H4 (cell line): Measurements from ENCODE around the gene SUN3.

- RAMPAGE, long total RNA: no peak
Observed at GRCh38 chr7:45694929-45695539, 120.9 kb downstream of the ADCY1 start.

DNA sequence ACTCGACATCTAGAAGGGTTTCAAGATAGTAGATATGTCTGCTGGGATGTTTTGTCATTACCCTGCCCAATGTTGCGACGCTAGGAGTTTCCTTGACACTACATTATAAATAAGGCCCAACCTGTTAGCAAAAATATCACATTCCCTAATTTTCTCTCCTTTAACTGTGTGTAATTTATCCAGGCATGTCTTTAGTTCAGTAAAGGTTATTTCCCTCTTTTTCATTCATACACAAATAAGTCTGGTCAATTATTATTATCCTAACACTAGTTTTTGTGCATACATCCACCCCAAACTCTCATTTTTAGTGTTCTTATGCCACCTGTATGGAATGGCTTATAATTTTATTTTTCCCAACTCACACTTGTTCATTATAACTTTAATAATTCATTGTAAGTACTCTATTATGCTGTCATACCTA is 145.3 kb downstream of the CCDC201 start:
- RAMPAGE, long total RNA: no peak

DNA sequence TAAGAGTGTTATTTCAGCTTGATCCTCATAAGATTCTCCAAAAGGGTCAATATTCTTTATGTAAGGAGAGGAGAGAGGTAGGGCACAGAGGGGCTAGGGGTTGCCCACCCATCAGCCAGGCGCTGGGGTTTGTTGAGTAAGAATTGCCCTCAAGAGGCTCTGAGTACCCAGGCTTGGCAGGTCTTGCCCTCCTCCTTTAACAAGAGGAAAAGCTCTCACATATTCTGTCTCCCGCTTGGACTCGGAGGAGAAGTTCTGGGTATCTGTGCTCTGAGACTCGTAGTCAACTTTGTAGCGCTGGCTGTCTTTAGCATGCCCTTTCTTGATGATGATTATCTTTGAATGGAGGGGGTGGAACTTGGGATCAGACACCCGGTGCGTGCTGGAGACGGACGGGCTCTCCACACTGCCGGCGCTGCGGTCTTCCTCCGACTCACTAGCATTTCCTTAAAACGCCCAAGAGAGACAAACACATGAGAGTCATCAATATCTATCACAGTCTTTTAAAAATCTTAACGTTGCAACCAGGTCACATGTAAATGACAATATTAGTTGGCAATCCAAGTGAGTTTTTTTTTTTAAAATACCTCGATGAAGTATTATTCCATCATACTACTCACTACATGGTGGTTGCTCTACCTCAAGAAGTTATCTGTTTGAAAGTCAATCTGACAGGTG is 3.9 kb downstream of the IGFBP3 start:
- RAMPAGE, long total RNA: no peak

- RAMPAGE, long total RNA: no peak
Observed at GRCh38 chr7:46741261-46741583, 820.1 kb upstream of the IGFBP3 start.

DNA sequence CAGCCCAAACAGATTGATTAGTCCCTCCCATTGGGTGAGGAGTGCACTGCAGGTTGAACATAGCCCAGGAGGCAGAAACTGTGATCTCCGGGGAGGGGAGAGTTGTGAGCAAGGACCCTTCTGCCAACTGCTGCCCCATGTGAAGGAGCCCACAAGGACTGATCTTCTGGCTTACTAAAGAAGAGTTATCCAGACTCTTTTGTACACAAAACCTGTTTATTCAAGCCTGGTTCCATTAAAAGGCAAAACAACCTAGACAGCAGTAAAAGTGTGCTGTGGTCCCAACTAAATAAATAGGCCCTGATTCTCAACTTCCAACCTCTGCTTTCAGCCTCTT is 465.2 kb downstream of the TNS3 start:
- RAMPAGE, long total RNA: no peak

DNA sequence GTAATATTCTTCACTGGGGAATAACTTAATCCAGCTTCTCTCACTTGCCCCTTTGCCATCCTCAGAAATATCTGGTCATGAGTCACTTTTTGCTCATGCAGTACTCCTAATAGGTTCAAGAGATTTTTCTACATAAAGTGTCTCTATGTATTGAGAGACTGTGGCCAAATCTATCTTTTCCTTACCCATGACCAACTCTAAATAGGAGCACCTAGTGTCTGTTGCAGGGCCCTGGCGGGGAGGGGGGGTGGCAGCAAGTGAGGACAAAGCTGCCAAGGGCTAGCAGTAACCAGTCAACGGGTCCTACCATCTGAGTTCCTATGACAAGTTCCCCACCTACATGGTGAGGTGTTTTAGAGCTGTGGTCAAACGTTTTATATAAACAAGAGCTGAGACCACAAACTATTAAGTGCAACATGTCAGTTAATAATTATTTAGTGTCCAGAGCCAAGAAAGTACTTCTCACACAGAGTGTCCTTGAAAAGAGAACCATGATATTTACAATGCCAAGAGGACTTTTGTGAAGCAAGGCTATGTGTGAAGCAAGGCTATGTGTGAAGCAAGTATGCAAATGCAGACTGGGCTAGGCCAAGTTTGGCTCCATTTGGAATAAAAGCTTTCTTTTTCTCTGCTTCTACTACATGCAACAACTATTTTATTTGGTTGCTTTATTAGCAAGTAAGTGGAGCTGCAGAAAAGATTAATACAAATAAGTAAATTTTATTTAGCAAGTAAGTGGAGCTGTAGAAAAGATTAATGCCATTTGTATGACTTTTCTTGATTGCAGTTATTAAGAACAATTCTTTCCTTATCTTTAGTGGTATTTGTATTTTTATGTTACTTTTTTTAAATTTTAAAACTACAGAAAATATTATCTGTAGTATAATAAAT is 434.6 kb downstream of the TNS3 start:
- RAMPAGE, long total RNA: no peak

GRCh38 chr7:47400252-47400542 is 181.7 kb downstream of the TNS3 start:
- RAMPAGE, long total RNA: no peak

GRCh38 chr7:47446909-47447444 is 134.9 kb downstream of the TNS3 start:
- RAMPAGE, long total RNA: no peak

DNA sequence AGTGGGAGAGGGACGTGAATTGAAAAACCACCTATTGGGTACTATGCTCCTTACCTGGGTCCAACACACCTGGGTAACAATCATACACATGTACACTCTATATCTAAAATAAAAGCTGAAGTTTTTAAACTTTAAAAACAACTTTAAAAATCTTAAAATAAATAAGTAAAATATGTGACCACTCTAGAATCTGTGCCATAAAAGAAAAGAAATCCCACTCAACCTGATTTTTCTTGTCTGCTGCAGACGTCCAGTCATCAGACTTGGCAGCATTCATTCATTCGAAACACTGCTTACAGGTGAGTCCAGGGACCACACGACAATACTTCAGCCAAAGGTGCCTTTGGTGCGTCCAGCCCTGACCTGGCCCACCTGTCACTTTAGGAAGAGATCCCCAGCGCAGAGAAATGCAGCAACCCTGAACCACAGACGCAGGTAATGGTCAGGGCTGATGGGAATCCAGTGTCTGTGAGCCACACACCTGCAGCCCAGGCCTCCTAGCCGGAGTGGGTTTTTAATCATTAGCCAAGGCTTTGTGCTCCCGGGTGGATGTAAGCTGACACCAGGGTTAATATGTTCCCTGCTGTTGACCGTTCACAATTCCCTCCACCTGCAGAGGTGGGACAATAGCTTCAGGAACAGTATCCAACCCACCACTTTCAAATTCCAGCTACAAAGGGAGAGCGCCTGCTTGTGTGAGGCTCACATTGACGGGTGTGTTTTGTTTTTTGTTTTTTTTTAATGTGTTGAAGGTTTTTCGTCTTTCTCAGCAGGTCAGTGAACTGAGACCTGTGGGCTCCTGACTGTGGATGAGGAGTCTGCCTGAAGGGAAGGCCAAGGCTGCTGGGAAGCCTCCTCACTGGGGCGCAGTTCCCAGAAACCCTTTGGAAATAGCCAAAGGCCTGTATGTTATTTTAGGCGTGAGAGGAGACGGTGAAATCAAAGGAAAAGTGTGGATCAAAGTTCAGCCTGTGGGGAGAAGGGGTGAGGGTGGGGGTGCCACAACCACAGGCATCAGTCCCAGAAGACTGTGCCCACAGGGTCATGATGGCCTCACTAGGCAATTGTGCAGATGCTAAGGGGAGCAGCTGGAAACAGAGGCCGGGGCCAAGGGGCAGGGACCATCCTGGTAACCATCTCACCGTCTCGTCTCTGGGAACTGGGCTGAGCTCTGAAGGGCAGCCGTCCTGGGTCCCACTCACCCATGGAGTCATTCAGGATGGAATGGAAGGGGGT is 111.3 kb downstream of the TNS3 start:
- RAMPAGE, long total RNA: no peak

- RAMPAGE, long total RNA: no peak
Observed at GRCh38 chr7:47471828-47472316, 110.0 kb downstream of the TNS3 start.

DNA sequence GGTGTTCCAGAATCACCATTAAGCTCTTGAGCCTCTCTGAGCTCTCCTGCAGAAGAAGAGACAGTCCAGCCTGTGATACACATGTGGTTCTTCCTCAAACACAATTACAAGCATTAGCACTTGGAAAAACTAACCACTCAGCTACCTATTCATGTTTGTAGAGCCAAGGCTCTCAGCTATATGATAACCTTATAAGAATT is 52.4 kb downstream of the TNS3 start:
- RAMPAGE, long total RNA: no peak

GRCh38 chr7:47757894-47758450 is 176.1 kb upstream of the TNS3 start:
- RAMPAGE, long total RNA: no peak

DNA sequence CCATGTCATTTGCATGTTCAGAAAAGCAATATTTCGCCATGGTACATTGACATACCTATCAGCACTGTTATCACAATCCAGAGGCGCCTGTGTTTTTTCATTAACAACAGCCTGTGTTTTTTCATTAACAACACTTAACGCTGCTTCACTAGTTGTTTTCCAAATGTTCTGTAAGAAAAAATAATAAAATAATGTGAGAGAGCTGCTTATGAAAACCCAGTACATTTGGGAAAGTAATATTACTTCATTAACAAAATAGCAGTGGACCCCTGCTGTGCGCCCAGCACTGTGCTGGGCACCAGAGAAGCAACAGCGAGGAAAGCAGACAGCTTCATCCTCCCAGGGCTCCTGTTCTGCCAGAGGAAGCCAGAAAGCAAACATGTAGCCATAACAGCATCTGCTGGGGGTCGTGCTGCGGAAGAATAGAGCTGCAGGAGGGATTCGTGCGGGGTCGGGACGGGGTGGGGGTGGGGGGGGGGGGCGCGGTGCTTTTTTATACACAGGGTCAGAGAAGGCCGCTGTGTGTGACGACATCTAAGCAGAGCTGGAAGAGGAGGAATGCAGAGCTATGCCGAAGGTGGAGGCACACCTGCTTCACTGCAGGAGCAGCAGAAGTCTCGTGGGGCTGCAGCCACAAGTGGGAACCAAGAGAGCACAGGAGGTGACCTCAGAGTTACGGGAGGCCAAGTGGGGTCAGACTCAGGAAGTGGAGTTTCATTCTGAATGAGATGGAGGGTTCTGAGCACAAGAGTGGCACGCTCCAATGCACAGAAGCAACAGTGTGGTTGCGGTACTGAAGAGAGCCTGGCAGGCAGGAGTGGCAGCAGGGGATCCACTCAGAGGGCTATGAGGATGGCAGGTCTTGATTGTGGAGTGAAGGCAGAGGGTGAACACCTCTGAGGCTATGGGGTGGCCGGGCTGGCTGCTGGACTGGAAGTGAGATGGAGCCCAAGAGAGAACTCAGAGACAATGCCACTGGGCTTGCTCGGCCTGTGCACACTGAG is 11.2 kb downstream of the PKD1L1 start:
- RAMPAGE, long total RNA: no peak

GRCh38 chr7:48028856-48029387 is at the start of gene SUN3:
Gene SUN3 (minus strand): TSS chr7:48029107.
- RAMPAGE, long total RNA: no peak

DNA sequence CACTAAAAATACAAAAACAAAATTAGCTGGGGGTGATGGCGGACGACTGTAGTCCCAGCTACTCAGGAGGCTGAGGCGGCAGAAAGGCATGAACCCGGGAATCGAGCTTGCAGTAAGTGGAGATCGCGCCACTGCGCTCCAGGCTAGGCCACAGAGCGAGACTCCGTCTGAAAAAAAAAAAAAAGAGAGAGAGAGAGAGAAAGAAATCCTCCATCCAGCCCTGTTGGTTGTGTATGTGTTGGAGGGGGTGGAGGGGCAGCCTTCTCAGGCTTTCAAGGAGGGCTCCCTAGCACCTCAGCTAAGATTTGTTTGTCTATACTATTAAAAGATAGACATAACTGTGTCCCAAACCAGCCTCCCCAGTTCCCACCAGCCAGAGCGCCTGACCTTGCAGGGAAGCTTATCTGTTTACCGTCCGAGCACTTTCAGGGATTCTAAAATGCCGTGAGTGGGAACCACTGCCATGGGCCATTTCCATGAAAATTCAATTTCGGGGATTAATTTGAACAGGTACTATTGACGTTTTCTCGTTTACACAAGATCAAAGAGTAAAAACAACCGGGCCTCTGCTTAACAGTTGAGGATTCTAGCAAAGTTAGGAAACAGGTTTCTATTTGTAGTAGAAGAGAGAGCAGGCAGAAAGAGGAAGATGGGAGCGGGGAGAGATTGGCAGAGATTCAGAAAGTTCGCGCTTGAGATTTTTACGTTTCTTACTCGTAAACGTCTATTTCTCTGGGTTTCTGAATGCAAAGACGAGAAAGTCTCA is 800 bp upstream of the VWC2 start:
- RAMPAGE, long total RNA: no peak

- RAMPAGE, long total RNA: no peak
Observed at GRCh38 chr7:50308433-50309630, 4.3 kb downstream of the IKZF1 start.

DNA sequence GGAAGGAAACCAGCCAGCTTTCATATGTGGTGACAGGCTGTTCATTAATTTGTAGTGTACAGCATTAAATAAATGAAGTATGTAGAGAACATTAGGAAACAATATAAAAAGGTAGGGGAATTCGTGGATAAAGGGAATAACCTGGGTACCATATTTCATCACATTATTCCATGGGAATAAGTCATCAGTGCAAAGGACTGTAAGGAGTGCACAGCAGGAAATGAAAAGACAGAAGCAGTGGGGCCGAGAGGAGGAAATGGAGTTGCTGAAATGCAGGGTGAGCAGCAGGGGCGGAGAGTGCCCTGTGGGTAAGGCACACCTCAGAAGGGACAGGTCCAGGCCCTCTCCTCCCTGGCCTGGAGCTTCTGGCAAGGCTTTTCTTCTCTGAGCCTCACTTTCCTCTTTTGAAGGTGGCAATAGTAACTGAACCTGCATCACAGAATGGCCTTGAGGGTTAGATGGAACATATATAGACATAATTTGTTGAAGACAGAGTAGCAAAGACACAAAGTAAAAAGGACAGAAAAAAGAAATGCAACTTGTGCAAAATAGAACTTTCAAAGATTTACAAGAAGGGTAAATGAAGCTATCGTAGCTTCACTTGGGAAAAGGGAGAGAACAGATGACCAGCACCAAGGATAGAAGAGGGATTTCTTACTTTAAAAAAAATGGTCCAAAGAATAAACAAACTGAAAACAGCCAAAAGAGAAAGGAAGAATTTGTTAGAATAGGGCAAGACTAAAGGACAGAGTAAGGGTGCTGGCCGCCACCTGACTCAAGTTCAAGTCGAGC is 26.3 kb downstream of the IKZF1 start:
- RAMPAGE, long total RNA: no peak

GRCh38 chr7:50342567-50343140 is 38.1 kb downstream of the IKZF1 start:
- RAMPAGE, long total RNA: no peak

DNA sequence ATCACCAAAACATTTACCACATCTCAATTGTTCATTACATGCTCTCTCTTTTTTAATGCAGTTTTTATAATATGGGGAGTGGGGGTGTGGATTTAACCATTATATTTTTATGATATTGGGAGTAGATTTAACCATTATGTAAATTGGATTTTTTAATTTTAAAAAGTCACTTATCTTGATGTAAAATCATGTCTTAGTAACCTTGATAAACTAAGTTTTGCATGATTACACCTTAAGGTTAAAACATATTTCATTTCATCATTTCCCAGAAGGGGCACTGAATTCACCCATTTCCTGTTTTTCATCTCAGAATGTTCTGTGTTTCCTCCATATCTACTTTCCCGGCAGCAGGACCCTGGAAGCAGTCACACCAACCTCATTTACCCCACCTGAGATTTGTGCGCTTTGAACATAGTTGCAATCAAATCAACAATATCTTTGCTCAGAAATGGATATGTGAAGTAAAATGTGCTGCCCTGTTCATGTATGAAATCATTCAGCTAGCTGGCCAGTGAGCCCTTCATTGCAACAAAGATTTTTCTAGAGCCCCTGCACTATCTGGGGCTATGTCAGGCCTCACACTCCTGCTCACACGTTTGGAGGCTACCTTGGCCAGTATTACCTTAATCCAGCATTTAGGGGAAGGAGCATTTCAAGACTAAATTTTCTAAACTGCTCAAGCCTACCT is 46.7 kb downstream of the IKZF1 start:
- RAMPAGE, long total RNA: no peak

GRCh38 chr7:50595133-50595711 is 30.0 kb upstream of the DDC start:
- RAMPAGE, long total RNA: no peak